Vein endothelial cell (primary cell): Measurements from ENCODE around the gene EFHD1.

GRCh38 chr2:232539878-232540110, 302 bp downstream of the CHRNG start:
- CAGE, long polyA plus RNA = no peak

GRCh38 chr2:232556226-232556981, 5.9 kb downstream of the EIF4E2 start:
- CAGE, long polyA plus RNA = no peak

- CAGE, long polyA plus RNA = no peak
Observed at GRCh38 chr2:232628485-232629522, 4.6 kb upstream of the EFHD1 start.

DNA sequence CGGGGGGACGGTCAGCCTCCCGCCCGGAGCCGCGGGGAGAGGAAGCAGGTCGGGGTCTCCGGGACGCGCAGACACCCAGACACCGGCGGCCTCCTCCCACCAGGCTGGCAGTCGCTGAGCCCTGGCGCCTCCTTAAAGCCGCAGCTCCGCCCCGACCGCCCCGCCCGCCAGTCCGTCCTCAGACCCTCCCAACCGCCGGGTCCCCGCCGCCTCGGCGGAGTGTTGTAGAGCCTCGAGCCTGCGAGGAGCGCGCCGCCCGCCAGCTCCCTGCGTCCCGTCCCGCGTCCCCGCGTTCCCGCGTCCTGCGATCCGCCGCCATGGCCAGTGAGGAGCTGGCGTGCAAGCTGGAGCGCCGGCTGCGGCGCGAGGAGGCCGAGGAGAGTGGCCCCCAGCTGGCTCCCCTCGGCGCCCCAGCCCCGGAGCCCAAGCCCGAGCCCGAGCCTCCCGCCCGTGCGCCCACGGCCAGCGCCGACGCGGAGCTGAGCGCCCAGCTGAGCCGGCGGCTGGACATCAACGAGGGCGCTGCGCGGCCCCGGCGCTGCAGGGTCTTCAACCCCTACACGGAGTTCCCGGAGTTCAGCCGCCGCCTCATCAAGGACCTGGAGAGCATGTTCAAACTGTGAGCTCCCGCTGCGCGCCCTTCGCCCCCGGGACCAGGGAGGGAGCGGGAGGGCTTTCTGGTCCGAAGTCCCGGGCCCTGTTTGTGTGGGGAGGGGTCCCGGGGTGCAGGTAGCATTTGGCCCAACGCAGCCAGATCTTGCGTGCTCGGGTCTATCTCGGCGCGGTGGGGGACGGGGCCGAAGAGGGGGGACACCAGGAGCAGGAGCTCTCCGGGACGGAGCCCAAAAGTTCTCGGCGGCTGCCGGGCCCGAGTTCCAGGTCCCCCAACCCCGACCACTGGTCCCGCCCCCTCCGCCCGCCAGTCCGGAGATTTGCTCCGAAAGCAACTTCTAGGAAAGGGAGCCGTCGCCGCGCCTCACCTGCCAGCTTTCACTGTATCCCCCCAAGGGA, at the start of gene EFHD1:
EFHD1 (plus strand) TSS at position 217 of the 1,011 bp plus-strand sequence.
- CAGE, long polyA plus RNA = no peak

DNA sequence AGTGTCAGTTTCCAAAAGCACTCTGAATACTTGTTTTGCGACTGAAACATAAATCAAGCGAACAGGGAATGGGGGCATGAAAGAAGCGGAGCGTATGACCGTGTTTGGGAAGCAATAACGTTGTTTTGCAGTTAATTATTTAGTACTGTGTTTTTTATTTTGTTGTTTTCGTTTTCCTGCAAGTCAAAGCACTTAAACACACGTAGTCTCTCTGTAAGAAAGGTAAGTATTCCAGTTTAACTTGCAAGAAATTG, 882 bp downstream of the GIGYF2 start:
- CAGE, long polyA plus RNA = no peak

GRCh38 chr2:232784751-232785171, 8.4 kb upstream of the KCNJ13 start:
- CAGE, long polyA plus RNA = no peak

DNA sequence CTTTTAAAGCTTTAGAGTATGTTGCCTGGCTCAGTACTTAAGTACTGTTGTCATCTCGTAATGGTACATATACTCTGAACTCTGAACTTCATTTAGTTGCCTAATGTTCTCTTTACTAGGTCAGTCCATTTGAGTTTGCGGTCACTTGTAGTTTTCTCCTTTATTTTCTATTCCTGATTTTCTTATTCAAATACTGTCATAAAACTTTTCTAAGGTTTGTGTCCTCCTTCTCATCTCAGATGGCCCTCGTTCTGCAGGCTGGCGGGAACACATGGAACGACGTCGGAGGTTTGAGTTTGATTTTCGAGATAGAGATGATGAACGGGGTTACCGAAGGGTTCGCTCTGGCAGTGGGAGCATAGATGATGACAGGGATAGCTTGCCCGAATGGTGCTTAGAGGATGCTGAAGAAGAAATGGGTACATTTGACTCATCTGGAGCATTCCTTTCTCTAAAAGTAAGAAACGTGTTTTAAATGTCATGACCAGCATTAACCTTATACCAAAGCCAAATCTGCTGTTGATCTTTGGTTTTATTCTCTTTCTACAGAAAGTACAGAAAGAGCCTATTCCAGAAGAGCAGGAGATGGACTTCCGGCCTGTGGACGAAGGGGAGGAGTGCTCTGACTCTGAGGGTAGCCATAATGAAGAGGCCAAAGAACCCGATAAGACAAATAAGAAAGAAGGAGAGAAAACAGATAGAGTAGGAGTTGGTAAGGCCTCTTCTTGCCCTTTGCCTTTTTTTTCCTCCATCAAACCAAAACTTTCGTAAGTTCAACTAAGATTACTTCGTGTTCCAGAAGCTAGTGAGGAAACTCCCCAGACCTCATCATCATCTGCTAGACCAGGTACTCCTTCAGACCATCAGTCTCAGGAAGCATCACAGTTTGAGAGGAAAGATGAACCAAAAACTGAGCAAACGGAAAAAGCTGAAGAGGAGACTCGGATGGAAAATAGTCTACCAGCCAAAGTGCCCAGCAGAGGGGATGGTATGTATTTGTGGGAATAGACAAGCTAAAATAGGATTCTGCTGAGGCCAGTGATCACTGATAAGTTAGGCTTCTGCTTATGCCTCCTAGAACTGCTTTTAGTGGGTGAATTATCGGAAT, 14.4 kb upstream of the KCNJ13 start:
- CAGE, long polyA plus RNA = no peak

DNA sequence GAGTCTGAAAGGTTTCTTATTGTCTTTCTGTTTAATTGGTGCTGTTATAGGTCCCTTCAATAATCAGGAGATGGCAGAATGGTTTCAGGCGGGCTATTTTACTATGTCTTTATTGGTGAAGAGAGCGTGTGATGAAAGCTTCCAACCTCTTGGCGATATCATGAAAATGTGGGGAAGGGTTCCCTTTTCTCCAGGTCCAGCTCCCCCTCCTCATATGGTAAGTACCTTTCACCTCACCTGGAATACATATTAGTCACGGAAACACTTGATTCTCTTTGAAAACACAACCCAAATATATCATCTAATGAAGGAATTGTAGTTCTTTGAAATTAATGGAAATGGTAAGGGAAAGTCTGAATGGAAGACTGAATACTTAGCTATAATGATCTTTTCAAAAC, 30.1 kb upstream of the KCNJ13 start:
- CAGE, long polyA plus RNA = no peak

- CAGE, long polyA plus RNA = no peak
Observed at GRCh38 chr2:232825055-232825513, 45.0 kb upstream of the SNORC start.

- CAGE, long polyA plus RNA = no peak
Observed at GRCh38 chr2:232875915-232876289, 5.8 kb downstream of the SNORC start.

GRCh38 chr2:232877673-232878030, 7.6 kb downstream of the SNORC start:
- CAGE, long polyA plus RNA = no peak

DNA sequence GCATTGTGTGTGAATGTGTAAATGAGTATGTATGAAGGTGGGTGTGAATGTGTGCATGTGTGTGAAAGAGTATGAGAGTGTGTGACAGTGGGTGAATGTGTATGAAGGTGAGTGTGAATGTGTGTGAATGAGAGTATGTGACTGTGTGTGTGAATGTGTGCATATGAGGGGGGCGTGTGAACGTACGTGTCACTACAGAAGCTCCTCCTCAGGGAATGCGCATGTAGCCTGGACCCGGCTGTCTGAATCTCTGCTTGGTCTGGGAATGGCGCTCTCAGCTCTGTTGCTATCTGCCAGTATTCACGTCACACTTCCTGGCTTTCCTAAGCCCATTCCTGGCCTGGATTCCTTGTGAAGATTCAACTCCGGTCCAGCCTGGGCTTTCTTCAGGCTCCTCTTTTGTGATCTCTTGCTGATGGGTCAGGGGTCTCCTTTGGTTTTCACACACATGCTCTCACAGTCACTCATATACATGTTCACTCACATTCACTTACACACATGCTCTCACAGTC, 29.1 kb downstream of the SNORC start:
- CAGE, long polyA plus RNA = no peak

DNA sequence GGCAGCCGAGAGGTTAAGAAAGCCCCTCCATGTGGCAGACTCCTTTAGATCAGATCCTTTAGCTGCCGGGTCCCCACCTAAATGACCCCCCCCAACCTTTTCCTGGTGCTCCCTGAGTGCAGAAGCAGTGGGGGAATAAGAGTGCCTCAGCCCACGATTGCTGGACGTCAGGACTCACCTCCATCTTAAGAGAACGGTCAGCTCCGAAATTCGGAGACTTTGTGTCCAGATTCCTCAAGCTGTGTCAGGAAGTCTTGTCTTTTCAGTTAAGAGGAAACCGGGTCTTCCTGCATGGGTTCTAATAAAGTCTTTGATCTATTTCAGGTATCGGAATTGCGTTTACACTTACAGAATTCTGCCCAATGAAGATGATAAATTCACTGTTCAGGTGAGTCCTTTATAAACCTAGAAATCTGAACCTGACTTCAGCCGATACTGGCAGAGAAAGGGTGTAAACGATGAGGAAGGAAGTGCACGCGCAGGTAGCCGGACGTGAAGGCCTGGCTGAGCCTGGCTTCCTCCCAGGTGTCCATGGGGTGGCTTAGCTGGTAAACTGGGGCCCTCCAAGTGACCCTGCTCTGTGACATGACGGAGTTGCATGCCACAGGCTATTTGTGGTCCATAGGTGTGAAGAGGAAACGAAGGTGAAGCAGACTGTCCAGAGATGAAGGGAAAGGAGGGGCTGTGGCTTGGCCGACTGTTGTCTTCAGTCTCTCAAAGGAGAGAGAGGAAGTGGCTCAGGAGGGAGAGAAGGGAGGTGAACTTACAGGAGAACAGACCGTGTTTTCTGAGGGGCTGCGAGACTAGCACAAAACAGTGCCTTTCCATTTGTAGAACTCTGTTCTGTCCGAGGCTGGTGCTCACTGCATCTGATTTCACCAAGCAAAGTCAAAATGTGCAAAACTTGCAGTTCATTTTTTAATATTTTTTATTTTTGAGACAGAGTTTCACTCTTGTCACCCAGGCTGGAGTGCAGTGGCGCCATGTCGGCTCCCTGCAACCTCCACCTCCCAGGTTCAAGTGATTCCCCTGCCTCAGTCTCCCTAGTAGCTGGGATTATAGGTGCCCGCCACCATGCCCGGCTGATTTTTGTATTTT, 19.2 kb downstream of the INPP5D start:
- CAGE, long polyA plus RNA = no peak

- CAGE, long polyA plus RNA = no peak
Observed at GRCh38 chr2:233124667-233125446, 64.7 kb downstream of the INPP5D start.

GRCh38 chr2:233190561-233191222, 60.8 kb upstream of the ATG16L1 start:
- CAGE, long polyA plus RNA = no peak

GRCh38 chr2:233264743-233265166, 13.3 kb downstream of the ATG16L1 start:
- CAGE, long polyA plus RNA = no peak

GRCh38 chr2:233350562-233351249, 3.6 kb upstream of the DGKD start:
- CAGE, long polyA plus RNA = no peak

DNA sequence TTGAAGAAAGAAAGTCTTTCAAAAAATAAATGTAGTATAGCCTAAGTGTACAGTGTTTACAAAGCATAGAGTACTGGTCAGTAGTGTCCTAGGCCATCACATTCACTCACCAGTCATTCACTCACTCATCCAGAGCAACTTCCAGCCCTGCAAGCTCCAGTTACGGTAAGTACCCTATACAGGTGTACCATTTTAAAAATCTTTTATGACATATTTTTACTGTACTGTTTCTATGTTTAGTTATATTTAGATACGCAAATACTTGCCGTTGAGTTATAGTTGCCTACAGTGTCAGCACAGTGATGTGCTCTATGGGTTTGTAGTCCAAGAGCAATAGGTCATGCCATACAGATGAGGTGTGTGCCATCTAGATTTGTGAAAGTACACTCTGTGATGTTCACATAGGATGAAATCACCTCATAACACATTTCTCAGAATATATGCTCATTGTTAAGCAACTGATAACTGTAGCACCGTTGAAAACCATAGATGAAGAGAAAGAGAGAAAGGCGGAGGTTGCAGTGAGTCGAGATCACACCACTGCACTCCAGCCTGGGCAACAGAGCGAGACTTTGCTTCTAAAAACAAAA, 9.3 kb downstream of the DGKD start:
- CAGE, long polyA plus RNA = no peak

DNA sequence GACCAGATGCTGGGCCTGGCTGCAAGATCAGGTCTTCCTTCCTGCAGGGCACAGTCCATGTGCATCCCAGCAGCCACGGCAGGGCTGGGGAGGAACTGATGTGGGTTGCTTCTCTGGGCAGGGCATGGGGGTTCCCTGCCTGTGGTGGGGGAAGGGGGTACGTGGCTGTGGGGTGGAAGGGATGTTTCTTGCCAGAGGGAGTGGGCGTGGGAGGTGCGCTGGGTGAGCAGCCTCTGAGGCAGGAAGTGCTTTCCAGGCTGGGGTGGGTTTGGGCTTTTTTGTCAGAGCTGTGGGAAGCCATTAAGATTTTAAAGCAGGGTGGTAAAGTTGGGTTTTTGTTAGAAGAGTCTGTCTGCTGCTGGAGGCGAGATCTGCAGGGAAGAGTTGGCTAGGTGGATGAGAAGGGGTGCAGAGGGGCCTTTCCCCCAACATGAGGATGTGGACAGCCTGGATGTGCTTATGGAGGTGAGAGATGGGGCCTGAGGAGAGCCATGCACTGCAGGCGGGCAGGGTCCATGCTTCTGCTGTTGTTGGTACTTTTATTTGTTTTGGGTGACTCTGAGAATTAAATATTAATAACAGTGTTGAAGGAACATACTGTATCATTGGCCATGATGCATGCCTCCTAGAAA, 45.2 kb downstream of the DGKD start:
- CAGE, long polyA plus RNA = no peak

DNA sequence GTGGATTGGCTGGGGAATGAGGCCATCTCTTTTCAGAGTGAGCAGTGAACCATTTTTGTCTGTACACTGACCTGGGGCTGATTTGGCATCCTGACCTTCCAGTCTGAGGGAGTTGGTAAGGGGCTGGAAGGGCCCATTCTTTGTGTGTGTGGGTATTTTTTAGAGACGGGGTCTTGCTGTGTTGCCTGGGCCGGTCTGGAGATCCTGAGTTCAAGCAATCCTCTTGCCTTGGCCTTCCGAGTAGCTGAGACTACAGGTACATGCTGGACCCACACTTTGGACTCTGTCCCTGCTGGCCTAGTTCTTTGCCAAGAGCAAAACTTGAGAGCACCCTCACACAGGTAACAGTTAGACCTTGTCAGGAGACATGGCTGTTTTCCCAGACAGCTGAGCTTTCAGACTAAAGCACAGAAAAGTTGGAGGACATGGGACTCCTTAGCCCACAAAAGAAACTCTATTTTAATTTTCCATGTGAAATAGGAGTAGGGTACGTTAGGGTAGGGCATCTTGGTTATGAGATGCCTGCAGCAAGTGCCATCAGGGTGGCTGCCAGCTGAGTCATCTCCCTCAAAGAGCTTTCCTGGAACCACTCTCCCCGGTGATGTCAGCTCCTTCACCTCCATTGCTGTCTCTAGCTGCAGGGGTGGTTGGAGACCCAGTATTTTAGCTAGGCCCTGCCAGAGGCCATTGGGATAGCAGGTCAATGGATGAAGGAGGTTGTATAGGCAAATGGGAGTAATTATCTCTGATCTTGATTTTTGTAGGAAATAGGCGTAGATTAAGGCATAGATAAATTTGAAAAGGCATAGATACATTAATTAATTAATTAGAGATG, 60.7 kb downstream of the DGKD start:
- CAGE, long polyA plus RNA = no peak